ENCODE measurements around a stretch of chr16.

DNA sequence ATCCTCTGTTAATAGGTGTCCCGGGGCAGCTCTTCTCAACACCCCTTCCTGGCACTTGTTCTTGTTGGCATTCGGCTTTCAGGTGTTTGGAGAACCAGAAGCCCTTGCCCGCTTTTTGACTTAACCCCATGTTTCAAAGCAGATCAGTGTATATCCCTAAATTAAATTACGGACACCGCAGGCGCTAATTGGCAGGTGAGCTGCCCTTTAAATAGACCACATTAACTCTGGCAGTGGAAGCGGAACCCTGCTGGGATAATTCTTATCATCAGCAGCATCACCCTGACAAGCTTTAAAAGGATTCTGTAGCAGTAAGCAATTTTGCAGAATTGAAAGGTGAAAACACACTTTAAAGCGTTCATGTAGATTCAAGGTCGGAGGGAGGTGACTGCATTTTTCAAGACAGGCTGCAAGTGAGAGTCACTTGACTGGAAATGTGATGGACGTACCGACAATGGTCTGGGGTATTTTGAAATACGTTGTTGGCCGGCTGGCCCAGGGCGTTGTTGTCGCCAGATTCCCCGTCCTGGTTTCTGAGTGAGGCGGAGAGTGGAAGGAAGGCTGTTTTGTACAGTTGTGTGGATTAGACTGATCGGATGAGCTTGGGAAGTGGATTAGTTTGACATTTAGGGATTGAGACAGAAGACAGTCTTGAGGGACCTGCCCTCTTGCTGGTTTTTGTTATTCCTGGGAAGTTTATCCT, 94.2 kb upstream of the CRYM start:
- RAMPAGE, long total RNA, result no peak
- RRBS, result no CpG with 5 or more reads among the region's 18 CpGs

- RAMPAGE, long total RNA, result no peak
- RRBS, result 92% methylated on average over 3 of the region's 23 CpGs
These were observed 92.5 kb upstream of the METTL9 start for GRCh38 chr16:21506725-21507502.

DNA sequence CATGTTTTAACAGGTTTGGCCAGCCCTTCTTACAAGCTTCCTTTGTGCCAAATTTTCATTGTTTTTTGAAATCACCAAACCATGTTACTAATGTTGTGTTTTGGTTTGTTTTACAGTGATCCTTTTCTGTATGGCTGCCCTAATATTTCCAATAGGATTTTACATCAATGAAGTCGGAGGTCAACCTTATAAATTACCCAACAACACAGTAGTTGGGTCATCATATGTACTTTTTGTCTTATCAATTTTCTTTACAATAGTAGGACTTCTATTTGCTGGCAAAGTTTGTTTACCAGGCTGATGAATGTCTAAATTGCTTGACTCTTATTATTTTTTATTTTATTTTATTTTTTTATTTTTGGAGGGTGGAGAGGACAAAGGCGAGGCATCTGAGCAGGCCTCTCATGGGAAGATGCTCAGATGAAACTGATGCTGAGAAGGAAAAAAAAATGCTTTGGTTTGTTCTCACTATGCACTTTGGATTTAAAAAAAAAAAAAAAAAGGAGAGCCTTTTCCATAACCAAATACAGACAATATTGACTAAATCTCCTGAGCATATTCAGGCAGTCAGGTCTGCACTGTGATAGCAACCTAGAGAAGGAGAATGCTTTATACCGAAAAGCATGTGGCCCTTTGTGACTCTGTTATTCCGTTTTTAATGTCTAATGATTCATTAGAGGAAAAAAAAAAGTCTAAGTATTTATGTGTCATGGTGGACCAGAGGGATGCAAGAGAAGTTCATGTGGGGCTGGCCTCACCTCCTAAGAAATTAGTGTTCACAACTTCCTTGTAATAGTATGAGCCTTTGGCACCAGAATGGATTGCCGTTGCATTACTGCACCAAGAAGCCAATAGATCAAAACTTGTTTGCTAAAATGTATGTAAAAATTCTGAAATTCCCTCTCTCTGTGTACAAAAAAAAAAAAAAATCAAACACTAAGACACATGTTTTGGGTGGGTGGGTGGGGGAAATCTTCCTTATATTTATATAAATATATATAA, 11.5 kb upstream of the VWA3A start:
- RAMPAGE, long total RNA, result no peak
- RRBS, result no CpG with 5 or more reads among the region's 5 CpGs

DNA sequence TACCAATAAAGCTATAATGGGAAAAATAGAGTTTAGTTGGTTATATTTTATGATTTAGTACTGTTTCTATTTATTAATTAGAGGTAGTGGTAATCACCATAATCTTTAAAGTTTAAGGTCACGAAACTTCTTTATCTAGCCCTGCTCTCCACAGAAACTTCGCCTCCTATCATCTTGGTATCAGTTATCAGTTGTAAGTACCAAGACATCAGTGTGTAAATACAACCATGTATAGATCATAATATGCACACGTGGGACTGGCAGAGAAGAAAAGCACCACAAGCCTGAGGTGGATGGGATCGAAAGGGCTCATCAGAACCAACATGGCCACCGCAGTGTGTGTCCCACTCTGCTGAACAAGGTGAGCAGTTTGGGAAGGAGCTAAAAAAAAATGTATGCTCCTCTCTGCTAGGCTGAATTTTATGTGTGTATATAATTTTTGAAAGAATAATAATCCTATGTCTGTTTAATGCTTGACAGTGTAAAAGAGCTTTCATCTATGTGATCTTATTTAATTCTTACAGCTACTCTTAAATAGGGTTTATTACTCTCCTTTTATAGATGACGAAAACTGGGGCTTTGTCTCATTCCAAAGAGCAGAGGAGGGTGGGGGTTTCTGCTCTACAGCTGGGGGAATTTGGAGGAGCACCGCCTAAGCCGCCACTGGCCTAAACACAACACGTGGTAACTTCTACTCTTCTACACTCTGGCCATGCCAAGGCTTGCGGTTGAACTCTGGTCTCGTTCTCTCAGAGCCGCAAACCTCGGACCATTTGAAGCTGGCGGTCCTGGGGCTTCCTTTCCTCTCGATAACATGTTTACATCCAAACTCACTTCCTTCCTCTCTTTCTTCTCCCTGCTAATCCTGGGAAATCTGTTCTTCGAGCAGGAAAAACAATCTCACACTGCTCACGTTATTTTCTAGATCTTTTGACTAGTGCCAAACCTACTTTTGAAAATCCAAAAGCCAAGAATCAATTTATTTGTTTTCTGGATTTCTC, 14.1 kb upstream of the EEF2K start:
- RAMPAGE, long total RNA, result no peak
- RRBS, result no CpG with 5 or more reads among the region's 17 CpGs

DNA sequence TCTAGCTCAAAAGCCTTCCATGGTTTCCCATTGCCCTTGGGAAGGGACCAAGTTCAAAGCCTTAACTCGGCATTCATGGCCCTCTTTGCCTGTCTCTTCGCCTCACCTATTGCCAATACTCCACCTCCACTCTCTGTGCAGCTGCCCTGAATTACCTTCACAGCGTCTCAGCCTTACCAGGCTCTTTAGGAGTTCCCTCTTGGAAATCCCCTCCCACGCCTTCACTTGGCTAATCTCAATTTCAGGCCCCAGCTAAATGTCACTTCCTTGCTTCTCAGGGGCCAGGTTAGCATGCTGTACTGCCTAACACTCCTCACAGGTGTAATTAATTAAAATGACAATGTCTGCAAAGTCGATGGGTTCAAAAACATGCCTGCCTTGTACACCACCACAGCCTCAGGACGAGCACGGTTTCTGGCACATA, 11.4 kb upstream of the EEF2K start:
- RAMPAGE, long total RNA, result no peak
- RRBS, result no CpG with 5 or more reads among the region's 7 CpGs

- RAMPAGE, long total RNA, result no peak
- RRBS, result no CpG with 5 or more reads among the region's 10 CpGs
These were observed 14.0 kb downstream of the EEF2K start for GRCh38 chr16:22220049-22220422.

DNA sequence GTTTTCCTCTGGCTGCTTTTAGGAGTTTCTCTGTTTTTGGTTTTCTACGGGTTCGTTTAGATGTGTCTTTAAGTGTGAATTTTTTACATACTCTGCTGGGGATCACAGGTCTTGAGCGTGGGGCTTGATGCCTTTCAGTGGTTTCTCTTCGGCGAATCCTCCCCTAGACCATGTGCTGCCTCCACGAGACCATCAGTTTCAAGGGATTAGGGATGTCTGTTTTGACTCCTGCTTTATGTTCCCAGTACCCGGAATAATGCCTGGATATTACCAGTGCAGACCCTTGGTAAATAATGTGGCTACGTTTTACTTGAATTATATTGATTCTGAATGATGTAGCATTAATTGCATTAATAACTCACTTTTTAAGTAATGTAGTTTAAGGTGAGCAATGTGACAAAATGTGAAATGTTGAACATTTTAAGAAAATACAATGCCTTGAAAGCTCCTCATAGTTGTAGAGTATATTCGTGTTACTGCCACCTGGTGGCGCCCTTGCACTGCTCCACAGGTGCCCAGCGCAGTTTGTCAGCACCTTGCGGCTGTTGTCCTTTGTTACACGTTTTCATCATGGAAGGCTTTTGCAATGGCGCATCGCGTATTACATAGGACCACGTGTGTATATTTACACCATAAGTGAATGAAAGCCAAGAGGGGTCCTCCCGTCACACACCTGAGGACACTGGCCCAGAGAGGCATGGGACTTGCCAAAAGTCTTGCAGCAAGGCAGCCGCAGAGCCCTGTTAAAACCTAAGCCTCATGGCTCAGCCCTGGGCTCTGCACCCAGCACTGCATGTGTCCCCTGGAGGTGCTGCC, 23.9 kb downstream of the POLR3E start:
- RAMPAGE, long total RNA, result no peak
- RRBS, result no CpG with 5 or more reads among the region's 19 CpGs

DNA sequence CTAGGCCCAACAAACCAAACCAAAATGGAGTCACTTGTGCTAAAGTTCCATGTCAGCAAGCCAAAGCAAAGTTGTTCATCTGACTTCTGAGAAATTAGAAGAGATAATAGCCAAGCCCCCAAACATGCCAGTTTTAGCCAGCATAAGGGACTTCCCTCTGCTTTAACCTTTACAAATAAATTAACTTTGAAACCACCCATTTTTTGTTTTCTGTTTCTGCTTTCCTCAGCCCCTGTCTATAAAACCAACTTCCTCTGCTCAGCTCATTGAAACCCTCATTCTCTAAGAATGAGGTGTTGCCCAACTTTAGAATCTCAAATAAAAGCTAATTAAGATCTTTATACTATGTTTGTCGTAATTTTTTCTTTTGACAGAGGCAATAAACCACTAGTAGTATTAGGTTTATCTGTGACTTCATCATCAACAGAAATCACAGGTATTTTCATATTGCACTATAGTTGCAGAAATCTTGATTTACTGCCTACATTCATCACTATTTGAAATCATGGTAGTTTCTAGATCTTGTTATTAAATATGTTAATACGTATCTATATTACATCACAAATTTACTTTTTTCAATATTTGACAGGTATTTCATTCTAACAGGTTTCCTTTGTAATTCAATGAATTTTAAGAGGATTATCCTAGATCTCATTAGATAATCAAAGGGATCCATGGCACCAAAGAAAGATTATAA, 18.7 kb downstream of the CDR2 start:
- RAMPAGE, long total RNA, result no peak
- RRBS, result no CpG with 5 or more reads among the region's 2 CpGs

DNA sequence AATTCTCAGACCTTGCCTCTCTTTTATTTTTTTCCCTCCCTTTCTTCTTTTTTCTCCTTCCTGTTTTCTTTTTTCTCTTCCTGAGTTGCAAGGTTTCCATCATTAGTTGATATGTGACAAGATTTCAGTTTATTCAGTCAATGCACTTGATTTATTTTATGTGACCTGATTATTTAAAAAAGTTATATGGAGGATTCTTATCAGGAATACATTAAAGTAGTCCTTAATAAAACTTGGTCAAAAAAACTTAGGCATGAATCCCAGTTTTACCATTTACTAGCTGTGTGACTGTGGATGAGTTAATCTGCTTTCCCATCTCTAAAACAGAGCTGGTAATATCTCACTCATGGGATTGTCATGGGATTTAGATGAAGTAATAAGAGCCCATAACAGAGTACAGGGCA, 31.6 kb upstream of the CDR2 start:
- RAMPAGE, long total RNA, result no peak

DNA sequence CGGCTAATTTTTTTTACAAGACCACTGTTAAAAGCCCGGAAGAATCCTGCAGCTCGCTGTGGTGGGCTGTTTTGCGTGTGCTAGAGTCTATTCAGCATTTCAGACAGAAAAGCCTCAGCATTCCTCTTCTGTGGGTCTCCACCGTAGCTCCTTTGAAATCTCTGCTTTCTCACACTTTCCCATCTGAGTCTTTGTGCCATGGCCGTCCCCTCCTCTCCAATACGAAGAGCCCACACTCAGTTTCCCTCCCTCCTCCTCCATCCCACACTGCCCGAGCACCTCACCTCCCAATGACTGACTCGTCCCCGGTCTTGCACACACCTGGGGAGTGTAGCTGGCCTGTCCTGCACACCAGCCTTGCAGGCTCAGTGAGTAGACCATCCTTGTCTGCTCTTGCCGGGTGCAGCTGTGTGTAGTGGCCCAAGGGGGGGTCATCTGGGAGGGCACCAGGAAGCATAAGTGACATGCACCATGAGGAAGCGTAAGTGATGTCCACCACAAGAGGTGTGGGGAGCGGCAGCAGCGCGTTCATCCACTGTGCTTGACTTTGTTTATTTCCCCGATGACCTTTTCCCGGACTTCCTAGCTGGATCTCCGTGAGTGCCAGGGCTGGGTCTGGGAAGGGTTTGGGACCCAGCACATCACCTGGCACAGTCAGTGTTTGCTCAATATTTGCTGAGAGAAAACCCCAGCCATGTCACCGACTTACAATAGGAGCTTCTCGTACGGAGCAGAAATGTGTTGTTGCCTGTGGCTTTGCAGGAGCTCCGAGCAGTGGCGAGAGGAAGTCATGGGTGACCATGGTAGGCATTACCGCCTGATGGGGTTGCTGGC, 45.5 kb upstream of the CDR2 start:
- RAMPAGE, long total RNA, result no peak
- RRBS, result 88% methylated on average over 1 of the region's 24 CpGs

GRCh38 chr16:22814578-22815356, 805 bp downstream of the HS3ST2 start:
- RAMPAGE, long total RNA, result no peak
- RRBS, result 5% methylated on average over 26 of the region's 64 CpGs

- RAMPAGE, long total RNA, result no peak
- RRBS, result no CpG with 5 or more reads among the region's 6 CpGs
These were observed 17.4 kb downstream of the USP31 start for GRCh38 chr16:23131762-23132297.

GRCh38 chr16:23134179-23134645, 15.0 kb downstream of the USP31 start:
- RAMPAGE, long total RNA, result no peak
- RRBS, result no CpG with 5 or more reads among the region's 3 CpGs

DNA sequence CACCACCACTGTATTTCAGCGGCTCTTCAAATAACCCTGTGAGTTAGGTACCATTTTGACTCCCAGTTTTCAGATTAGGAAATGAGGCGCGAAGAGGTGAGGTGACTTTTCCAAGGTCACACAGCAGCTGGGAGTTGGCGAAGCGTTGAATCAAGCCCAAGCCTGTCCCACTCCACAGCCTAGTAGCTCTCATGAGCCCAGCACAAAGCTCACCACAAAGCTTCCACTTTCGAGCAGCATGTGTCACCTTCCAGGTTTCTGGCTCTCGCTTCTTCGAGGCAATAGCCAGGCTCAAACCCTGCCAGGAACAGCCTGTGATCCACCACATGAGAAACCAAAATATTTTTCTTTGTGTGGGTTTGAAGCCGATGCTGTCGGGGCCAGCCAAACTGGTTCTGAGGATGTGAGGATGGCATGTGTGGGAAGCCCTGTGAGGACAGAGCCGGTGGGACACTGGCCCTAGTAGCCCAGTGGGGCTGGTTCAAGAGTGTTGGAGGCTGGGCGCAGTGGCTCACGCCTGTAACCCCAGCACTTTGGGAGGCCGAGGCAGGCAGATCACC, 68.1 kb downstream of the COG7 start:
- RAMPAGE, long total RNA, result no peak
- RRBS, result no CpG with 5 or more reads among the region's 14 CpGs

DNA sequence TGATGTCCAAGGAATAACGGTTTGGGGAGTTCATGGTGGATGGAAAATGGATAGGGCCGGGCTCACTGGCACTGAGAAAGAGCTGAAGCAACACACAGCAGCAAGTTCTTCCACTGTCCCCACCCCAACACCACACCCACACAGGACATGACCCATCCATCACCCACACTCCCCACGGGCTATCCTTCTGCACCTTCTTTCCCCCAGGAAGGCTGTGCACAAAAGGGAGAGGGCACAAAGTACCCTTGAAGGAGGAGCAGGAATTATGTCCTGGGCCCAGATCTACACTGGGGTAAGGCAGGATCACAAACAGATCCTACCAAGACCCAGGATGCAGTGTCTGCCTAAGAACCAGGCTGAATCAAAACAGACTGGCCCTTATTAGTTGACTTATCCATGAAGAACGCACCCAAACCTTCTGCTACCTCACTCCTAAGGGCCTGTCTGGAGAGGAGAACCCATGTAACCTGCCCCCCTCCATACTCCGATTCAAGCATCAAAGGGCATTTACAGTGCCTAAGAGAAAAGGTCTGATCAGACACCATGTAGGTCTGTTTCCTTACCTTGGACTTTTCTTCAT, 22.2 kb downstream of the GGA2 start:
- RAMPAGE, long total RNA, result no peak
- RRBS, result no CpG with 5 or more reads among the region's 5 CpGs

DNA sequence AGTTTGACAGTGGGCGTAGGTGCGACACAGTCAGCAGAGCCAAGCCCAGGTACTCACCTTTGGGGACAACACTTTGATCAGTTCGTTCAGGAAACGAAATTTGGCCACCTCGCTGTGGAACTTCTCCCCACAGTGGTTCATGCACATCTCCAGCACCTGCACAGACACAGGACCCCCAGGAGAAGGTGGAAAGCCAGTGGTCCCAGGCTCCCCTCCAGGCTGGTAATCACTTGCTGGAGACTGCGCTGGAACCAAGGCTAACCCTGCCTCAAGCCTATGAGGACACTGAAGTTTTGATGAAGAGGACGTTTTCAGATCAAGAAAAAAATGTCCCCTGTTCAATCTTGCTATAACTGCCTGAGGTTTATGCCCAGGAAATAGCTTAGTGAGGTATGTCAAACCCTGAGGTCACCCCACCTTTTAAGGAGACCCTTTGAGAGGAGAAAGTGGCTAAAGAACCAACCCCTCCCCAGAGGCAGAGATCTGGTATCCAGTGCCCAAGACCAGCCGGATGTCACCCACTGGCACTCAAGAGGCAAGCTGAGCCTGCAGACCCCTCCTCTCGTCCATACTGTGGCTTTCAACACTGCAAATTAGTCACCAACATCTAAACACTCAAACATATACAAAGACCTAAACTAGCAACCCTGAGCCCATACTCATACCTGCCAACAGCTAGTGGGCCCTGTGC, 16.8 kb downstream of the GGA2 start:
- RAMPAGE, long total RNA, result no peak
- RRBS, result no CpG with 5 or more reads among the region's 9 CpGs

DNA sequence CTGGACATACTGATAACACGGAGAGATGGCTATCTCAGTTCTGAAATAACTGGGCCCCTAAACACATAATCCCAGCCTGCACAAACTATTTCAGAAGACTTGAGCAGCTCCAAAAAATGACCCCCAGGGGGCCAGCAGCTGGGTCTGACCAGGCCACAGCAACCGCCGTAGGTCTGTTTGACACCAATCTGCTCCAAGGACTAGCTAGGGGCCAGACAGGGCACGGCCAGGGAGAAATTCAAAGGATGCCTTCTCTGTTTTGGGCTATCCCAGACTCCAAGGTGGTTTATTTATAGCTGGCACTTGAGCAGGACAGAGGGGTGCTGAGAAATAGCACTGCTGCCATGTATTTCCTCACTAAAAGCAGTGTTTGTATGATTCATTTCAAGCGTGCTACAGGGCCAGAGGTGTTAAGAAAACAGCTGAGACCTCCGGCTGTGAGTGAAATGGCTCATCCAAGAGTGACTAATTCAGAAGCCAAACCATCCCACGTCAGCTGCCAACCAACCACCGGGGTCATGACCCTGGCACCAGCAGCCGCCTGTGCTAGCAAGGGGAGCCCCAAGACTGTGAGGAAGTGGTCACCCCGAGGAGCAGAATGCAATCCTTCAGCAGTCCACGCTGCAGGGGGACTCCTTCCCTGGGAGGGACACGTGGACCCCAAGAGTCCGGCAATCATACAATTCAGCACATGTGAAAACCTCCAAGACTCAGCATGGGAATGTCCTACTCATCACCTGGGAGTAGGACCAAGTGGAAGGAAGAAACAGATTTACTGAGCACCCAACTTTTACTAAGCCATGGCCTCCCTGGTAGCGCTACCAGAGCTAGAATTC, 5.6 kb downstream of the GGA2 start:
- RAMPAGE, long total RNA, result no peak
- RRBS, result 16% methylated on average over 3 of the region's 14 CpGs

GRCh38 chr16:23509568-23510318, 551 bp downstream of the GGA2 start:
- RAMPAGE, long total RNA, result no peak
- RRBS, result 2% methylated on average over 18 of the region's 41 CpGs

GRCh38 chr16:23570664-23571676, 13.4 kb downstream of the UBFD1 start:
- RAMPAGE, long total RNA, result no peak
- RRBS, result no CpG with 5 or more reads among the region's 10 CpGs

GRCh38 chr16:23679638-23680053, 957 bp downstream of the PLK1 start:
- RAMPAGE, long total RNA, result no peak
- RRBS, result 5% methylated on average over 4 of the region's 10 CpGs